ENCODE data around the genes SIRPD and SIRPA.

- RAMPAGE, long total RNA = no peak
- RRBS = 86% methylated on average over 4 of the region's 37 CpGs
These were observed 12.4 kb upstream of the DEFB126 start for GRCh38 chr20:129853-130526.

DNA sequence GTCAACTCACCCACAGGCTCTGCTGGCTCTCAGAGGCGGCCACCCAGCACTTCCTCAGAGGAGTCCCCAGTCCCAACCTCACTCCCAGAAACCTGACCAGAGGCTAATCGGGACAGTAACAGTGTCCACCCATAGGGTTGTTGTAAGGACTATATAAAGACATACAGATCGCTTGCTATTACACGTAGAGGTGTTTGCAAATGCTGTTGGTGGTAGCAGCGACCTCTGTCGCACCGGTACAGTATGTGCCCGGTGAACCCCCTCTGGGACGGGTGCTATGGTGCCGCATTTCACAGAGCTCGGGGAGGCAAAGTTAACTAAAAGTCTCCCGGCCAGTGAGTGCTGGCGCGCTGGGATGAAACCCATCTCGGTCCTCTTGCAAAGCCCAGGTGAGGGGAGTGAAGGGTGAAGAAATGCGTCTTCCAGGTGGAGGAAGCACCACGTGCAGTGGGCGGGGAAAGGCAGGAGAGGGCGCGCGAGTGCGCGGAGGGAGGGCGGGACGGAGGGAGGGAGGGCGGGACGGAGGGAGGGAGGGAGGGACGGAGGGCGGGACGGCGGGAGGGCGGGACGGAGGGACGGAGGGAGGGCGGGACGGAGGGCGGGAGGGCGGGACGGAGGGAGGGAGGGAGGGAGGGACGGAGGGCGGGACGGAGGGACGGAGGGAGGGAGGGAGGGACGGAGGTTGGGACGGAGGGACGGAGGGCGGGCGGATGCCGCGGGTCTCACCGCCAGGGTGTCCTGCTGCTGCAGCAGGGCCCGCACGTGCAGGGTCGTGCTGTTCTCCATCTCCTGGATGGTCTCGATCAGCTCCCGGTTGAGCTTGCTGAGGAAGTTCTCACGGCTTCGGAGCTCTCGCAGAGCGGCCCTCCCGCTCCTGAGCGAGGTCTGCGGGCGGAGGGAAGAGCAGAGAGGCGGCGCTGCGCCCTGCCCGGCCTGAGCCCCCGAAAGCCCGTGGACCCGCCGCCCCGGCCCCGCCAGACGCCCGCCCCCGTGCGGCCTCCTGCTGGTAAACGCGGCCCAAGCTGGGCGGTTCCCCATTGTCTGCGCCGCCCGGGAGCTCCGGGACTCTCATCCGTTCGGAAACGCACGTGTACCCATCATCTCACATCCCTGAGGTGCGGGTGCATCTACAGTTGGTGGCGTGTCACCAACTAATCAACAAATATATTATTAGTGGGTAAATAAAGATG is 11.7 kb downstream of the C20orf96 start:
- RAMPAGE, long total RNA = no peak
- RRBS = 50% methylated on average over 20 of the region's 91 CpGs

DNA sequence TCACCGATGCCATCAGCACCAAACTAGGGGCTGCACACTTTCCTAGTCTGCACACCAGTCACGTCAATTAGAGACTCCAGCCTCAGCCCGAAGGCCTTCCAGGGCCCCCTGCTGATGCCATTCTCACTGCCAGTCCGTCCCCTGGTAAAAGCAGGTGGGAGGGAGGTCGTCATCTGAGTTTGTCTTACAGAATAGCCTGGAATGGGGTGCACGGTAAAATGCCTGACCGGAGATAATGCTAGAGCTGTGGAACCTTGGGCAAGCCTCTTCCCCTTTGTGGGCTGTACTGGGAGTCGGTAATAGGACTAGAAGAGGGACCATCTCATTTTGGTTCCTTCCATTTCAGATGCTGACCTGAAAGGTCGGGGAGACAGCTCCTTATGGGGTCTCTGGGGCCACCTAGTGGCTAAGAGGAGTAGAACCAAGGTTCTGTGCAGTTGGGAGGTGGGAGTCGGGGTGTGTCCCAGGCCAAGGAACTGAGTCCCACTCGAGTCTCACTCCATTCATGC is 5.1 kb downstream of the SOX12 start:
- RAMPAGE, long total RNA = no peak
- RRBS = no CpG with 5 or more reads among the region's 11 CpGs

GRCh38 chr20:373409-374176 is 7.0 kb upstream of the TRIB3 start:
- RAMPAGE, long total RNA = no peak
- RRBS = 67% methylated on average over 1 of the region's 10 CpGs

DNA sequence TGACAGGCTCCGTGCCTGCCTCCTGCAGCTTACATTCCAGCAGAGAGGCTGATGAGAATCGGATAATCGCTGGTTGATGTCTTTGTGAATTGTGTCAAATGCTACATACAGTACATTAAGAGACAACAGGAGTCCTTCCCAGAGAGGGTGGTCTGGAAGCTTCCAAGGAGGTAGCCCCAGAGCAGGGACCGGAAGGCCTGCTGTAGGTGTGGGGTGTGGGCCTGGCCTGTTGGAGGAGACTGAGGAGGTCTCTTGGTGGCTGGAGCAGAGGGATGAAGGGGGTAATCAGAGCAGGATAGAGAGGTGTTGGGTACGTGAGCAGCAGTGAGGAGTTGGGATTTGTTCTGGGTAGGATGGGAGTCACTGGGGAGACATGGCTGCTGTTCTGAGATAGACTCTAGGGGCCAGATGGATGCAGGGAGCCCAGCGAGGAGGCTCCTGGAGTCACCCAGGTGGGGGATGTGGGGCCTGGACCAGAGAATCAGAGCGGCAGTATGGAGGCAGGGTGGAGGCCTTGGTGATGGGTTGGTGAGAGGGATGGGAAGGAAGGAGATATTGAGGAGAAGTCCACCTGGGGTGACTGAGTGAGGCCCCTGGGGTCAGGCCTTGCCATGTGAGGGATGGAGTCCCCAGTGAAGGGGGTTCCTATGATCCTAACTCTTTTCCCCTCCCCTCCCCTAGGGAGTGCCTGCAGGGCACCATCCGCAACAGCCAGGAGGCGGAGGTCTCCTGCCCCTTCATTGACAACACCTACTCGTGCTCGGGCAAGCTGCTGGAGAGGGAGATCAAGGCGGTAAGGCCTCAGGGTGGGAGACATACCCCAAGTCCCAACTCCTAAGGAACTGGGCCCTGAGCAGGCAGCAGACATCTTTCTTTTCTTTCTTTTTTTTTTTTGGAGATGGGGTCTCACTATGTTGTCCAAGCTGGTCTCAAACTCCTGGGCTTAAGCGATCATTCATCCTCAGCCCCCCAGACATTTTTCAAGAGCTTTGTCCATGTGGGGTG is 13.6 kb downstream of the RBCK1 start:
- RAMPAGE, long total RNA = no peak
- RRBS = no CpG with 5 or more reads among the region's 13 CpGs

- RAMPAGE, long total RNA = no peak
- RRBS = 93% methylated on average over 1 of the region's 24 CpGs
These were observed 20.4 kb downstream of the RBCK1 start for GRCh38 chr20:428080-429249.

GRCh38 chr20:435593-436316 is 26.6 kb downstream of the TBC1D20 start:
- RAMPAGE, long total RNA = no peak
- RRBS = no CpG with 5 or more reads among the region's 10 CpGs

- RAMPAGE, long total RNA = no peak
- RRBS = no CpG with 5 or more reads among the region's 11 CpGs
These were observed 4.5 kb downstream of the TCF15 start for GRCh38 chr20:605254-606373.

DNA sequence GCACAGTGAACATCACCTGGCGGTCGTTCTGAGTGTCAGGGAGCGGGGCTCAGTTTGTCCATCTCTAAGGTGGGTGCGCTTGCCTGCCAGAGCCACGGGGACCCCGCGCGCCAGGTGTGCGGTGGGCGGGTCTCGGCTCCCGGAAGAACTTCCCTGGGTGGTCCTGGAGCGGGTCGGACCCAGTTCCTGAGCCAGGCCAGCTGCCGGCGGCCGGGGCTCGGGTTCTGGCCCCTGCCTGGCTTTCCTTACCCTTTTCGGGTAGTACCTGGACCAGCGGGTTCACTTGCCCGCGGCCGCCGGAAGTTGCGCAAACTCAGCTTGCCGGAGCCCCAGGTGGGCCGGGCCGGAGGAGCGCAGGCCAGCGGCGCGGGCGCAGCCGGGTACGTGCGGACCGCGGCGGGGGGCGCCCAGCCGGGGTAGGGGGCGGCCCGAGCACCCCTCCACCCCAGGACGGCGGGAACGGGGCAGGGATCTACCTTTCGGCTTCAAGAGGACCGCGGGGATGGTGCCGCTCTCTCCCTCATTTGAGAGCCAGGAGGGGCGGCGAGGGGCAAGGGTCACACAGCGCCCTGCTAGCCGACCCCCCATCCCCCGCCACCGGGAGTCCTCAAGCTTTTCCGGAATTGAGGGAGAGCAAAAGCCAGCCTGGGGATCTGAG is 7.6 kb downstream of the FAM110A start:
- RAMPAGE, long total RNA = no peak
- RRBS = 6% methylated on average over 12 of the region's 57 CpGs

- RAMPAGE, long total RNA = no peak
- RRBS = no CpG with 5 or more reads among the region's 2 CpGs
These were observed 28.5 kb downstream of the TMEM74B start for GRCh38 chr20:1156343-1156611.

DNA sequence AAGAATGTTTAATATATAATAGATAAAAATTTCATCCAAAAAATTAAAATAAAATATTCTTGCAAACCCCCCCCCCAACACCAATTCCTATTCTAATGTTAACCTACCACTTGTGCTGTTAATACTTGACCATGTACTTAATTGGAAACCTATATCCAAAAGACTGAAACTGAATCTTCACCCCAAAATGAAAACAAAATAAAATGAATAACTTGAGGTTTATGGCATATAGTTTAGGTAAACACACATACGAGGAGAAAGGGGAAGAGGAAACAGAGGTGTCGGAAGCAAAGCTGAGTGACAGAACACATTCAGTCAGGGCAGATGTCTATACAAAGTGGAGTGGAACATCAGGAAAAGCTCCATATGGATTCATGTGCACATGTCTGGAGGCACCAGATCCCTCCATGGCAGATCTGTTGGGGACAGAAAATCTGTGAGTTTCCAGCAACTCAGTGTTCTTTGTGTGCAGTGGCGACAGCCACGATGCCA is 23.2 kb downstream of the FKBP1A start:
- RAMPAGE, long total RNA = no peak
- RRBS = no CpG with 5 or more reads among the region's 4 CpGs

- RAMPAGE, long total RNA = no peak
- RRBS = no CpG with 5 or more reads among the region's 2 CpGs
These were observed 36.6 kb downstream of the NSFL1C start for GRCh38 chr20:1429892-1430516.

GRCh38 chr20:1535938-1536285 is 21.6 kb downstream of the SIRPD start:
- RAMPAGE, long total RNA = no peak
- RRBS = no CpG with 5 or more reads among the region's 3 CpGs

GRCh38 chr20:1557640-1558087 is at the start of gene SIRPD:
Gene SIRPD, minus strand, starts transcription at chr20:1557705.
- RAMPAGE, long total RNA = no peak
- RRBS = no CpG with 5 or more reads among the region's 3 CpGs

DNA sequence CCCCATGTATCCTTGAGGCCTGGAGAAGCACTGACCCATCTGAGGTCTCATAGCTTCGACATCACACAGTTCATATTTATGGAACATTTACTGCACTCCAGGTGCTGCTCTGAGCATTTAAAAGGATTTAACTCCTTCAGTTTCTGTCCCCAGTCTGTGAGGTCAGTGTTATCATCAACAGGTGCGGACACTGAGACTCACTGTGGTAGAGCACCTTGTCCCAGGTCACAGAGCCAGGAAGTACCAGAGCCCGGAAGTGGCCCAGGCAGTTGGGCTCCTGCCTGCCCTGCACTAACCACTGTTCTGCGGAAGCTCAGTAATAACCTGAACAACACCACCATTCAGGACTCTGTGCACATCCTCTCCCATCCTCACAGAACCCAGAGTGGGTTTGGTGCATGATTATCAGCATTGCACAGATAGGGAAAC is 16.7 kb upstream of the SIRPG start:
- RAMPAGE, long total RNA = no peak
- RRBS = no CpG with 5 or more reads among the region's 4 CpGs

DNA sequence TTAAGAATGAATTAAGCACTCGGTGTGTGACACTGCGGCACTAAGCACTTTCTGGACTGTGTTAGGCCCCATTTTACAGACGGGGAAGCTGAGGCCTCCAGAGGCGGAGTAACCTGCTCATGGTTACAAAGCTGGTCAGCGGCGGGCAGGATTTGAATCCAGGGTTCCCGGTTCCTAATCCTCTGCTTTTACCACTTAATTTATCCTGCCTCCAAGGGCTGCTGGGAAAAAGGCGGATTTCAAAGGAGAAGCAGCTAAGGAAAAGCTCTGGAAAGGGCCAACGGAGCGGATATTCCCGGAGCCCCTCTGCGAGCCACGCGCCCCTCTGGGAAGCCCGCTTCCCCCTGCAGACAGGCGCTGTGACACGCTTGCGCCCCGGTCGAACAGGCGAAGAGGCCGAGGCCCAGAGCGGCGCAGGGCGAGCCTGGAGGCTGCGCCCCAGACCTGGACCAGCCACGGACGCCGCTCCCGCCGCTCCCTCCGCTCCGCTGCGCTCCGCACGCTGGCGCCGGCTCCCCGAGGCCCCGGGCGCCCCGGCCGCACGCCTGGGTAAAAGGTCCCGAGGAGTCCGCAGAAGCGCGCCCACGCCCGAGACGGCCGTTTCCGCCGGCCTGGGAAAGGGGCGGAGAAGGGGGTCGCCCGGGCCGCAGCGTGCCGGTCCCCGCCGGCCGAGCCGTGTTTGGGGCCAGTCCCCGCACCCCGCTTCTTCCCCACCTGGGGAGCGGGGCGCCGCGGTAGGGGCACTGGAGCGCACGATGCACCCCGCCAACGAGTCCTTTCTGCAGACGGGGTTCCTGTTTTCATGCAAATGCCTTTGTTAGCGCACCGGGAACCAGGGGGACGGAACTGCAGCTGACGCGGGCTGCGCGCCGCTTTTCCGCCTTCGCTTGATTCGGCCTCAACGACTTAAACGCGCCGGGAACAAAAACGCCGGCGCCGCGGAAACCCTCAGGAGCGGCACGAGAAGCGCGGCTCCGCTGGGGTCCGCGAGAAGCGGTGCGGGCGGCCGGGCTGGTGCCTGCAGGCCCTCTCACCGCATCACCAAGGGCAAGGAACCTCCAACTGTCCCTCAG is 92.0 kb upstream of the SIRPA start:
- RAMPAGE, long total RNA = no peak
- RRBS = 2% methylated on average over 43 of the region's 107 CpGs

DNA sequence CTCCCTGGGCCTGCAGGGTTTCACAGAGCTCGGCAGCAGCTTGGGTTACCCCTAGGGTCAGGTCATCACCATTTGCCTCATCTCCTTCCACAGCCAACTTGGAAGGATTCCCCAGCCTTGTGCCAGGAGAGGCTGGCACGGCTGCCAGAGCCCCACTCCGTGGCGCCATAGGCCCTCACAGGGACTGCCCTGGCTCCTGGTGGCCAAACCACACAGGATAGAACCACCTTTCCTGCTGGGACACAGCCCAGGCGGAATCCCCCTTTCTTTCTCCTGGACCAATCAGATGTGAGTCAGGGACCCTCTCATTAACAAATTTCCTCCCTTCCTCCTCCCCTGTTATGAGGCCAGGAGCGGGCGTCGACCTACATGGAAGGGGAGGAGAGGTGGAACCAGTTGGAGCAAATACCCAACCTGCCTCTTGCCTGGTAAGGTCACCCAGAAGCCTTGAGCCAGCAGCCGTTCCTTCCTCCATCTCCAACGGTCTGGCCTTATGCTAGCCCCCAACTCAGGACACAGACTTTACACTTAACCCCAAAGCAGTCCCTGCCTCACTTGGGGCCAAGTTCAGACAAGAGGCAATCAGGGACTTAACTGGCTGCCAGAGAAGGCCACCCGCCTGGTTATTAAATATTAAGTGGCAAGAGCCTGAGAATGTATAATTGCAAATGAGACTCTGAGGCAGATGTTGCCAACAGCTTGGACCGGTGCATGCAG is 13.6 kb upstream of the SIRPA start:
- RAMPAGE, long total RNA = no peak
- RRBS = no CpG with 5 or more reads among the region's 12 CpGs

- RAMPAGE, long total RNA = no peak
- RRBS = 1% methylated on average over 15 of the region's 68 CpGs
These were observed at the start of gene SIRPA for GRCh38 chr20:1894888-1895458. Gene SIRPA, plus strand, starts transcription at chr20:1895407.

DNA sequence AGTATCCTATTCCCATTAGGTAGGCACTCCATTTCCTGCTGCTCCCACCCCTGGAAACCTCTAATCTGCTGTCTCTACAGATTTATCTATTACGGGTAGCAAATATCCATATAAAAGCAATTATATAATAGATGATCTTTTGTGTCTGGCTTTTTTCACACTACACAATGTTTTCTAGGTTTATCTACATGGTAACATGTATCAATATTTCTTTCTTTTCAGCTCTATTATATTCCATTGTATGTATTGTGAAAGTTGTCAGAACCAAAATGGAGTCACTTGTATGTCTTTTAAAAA is 12.4 kb downstream of the SNRPB start:
- RAMPAGE, long total RNA = no peak
- RRBS = no CpG with 5 or more reads among the region's 1 CpG

DNA sequence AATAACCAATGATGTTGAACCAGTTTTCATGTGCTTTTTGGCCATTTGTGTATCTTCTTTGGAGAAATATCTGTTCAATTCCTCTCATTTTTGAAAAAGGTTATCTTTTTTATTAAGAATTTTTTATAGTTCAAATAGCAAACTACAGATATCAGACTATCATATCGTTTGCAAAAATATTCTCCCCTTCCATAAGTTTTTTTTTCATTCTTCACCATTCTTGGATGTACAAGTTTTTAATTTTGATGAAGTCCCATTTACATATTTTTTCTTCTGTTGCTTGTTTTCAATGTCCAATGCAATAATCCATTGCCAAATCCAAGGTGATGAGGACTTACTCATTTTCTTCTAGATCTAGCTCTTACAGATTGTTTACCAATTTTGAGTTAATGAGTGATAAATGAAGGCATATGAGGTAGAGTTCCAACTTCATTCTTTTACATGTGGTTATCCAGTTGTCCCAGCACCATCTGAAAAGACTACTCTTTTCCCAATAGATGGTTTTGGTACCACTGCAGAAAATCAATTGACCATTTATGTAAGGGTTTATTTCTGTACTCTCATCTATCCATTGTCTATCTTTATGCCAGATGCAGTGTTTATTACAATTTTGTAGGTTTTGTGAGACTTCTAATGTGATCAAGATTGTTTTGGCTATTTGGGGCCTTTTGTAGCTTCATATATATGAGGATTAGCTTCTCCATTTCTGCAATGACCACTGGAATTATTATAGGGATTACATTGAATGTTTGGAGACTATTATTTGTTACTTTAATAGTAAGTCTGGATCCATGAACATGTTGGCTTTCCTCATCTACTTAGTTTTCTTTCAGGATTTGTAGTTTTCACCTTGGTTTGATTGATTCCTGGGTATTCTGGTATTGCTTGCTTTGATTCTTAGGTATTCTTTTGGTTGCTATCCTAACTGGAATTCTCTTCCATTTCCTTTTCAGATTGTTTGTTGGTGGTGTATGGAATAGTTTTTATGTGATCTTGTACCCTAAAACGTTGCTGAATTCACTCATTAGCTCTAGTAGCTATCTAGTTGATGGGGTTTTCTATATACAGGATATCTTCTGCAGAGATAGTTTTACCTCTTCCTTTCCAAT is 10.6 kb downstream of the SNRPB start:
- RAMPAGE, long total RNA = no peak
- RRBS = no CpG with 5 or more reads among the region's 2 CpGs